ENCODE data around the genes EARS2, PLK1 and ERN2.

- RRBS, result no CpG with 5 or more reads among the region's 5 CpGs
Measured at GRCh38 chr16:23105399-23105817, 43.8 kb downstream of the USP31 start.

DNA sequence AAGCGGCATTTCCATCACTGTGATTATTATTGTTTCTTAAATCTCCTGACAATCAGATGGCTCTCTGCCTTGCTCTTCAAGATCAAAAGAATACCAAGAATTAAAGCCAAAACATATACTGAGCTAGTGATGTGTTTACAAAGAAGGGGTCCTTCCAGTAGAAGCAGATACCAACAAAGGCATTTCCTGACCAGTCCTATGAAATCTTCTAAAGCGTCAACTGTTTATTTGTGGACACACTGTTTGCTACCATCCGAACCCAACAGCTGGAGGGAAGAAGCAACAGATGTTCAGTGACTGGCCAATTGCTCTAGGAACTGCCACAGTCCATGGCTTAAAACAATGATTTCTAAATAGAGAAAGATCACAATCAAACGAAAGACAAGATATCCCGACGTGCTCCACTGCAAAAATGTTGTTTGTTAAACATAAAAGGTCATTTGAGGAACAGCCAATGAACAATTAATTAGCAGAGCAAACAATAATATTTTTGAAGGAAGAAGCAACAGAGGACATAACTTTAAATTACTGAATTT, 17.4 kb downstream of the USP31 start:
- RRBS, result no CpG with 5 or more reads among the region's 6 CpGs

DNA sequence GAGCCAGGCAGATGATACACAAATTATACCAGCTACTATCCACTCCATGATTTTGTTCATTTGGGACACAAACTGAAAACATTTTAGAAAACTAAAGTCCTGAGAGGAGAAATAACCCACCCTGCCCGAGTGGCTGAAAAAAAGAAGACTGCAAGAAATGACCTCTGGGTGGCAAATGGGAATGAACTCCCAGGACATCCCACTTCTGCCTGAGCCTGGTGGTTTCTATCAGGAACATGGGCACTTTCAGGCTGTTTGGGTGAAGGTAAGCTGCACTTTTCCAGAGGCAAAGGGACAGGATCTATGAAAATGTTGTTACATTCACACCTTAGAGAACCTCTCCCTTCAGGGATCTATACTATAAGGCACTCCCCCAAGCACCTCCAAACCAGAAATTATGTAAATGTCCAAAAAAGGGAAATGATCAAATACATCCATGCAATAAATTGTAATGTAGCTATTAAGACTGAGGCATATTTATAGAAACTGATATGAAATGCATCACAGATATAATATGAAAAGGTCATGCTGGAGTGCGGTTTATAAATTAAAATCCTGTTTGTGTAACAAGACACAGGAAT, 23.2 kb upstream of the COG7 start:
- RRBS, result no CpG with 5 or more reads among the region's 2 CpGs

DNA sequence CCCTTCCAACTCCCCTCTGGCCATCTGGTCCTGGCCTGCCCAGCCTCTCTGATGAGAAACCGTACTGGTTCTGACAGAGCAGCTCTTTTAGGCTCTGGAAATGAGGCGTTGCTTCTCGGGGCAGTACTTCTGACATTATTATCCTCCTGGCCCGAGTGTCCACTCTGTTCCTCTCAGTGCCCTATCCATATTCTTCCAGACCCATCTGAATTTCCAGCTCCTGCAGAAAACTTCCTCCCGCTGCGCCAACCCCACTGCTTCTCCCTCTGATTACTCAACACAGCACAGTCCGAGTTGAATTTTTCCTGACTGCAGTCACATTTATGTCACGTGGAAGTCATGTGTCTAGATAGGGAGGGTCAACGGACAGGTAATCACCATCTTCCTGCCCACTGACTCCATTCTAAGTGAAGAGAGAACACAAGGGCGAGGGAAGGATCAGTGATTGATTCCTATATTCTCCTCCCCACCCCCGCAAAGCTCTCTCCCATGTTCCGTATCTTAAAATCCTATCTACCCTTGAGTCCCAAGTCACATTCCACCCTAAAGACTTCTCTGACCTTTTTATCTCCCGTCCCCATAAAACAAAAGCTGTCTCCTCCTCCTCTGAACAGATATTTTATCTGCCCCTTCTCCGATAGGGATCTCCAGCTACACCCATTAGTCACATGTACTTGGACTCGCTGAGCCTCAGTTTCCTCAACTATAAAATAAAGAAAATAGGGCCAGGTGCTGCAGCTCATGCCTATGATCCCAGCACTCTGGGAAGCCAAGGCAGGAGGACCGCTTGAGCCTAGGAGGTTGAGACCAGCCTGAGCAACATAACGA, 13.0 kb downstream of the GGA2 start:
- RRBS, result no CpG with 5 or more reads among the region's 17 CpGs

DNA sequence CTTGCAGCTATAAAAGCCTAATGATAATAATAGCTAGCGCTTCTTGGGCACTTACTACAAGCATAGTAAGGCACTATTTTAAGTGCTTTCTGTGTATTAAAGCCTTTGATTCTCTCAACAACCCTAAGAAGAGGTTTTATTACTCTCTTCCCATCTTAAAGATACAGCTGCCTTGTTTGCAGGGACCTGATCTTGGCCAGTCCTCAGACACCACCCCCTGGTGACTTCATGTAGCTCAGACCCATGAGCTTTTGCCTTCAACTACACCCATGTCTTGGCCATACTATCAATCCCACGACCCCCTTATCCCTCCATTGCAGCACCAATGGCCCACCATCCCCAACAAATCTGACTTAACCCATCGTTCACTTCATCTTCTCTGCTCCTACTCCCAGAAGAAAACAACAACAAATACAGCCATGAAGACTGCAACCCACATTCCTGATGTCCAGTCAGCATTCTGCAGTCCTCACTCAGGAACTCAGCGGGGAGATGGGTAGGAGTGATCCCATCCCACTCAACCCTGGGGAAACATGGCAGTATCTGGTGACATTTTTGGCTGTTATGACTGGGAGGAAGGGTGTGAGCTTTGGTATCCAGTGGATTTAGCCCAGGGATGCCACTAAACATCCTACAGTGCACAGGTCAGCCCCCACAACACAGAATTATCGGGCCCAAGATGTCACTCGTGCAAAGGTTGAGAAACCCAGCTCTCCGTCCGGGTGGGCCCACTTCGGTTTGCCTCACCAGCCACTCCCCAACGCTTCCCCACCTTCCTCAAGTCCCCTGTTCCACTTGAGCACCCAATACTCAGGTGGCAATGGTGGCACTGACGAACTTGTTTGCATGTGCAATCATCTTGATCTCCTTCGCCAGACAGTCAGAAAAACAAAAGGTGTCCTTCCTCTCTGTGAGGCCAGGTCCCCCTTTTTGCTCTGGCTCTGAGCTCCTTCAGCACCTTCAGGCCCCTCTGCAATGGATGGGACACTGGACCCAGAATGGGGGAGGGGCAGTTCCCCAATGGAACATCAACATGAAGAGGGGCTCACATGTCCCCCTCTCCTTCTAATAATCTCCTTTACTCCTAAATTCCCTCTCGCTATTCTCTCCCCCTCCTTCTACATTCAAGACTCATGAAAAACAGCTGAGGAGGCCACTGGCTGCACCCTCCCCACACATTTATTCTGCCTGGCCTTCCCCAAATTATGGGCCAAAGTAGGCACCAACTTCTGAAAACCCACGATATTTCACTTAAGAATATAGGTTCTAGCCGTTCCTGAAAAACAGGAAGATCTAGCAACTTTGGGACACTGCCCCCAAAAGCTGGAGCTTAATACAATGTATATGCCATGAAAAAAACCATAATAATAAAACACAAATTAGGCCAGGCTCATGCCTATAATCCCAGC, 3.8 kb downstream of the GGA2 start:
- RRBS, result no CpG with 5 or more reads among the region's 15 CpGs

DNA sequence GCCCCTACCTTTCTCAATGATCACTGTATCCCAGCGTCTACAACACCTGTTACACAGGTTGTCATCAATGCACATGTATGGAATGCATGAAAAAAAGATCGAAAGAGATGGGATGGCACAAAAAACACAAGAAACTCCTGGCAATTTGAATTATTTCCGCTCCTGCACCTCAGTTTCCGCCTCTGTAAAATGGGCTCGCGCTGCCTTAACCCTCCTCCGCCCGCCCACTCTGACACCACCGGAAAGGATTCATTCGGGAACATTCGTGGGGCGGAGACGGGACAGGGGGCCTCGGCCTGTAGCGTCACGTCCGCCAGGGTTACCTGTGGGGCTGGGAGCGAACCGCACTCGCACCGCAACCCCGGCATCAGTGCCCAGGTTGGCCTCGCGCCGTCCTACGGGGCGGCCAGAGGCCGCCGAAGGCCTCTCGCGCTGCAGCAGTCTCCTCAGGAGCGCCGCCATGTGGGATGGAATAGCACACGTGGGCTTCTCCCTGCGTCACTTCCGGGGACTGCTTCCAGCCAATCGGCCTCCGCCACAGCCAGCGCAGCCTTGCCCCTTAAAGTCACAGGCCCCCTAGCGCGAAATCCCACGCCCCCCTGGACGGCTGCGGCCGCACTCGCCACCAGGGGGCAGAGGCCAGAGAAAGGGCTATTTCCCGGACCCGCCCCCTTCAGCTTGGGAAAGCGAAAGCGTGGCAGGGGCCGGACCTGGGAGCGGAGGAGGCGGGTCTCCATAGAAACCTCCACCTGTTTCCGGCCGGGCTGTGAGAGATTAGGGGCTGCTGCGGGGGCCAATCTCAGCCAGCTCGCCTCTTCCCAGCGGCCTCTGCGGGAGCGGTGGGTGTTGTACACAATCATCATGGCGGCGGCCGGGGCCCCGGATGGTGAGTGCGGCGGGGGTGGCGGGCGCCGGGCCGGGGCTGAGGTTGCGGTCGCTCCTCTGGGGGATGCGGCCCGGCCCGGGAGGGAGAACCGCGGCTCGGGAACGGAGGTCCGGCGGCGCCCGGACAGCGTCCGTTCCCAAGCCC, at the start of gene EARS2:
TSS of gene EARS2 (minus strand) at position 469 of the 1,030 bp plus-strand sequence.
- RRBS, result 2% methylated on average over 5 of the region's 85 CpGs

- RRBS, result no CpG with 5 or more reads among the region's 10 CpGs
Measured at GRCh38 chr16:23570664-23571676, 13.4 kb downstream of the UBFD1 start.

- RRBS, result no CpG with 5 or more reads among the region's 9 CpGs
Measured at GRCh38 chr16:23596894-23597515, 889 bp upstream of the NDUFAB1 start.

DNA sequence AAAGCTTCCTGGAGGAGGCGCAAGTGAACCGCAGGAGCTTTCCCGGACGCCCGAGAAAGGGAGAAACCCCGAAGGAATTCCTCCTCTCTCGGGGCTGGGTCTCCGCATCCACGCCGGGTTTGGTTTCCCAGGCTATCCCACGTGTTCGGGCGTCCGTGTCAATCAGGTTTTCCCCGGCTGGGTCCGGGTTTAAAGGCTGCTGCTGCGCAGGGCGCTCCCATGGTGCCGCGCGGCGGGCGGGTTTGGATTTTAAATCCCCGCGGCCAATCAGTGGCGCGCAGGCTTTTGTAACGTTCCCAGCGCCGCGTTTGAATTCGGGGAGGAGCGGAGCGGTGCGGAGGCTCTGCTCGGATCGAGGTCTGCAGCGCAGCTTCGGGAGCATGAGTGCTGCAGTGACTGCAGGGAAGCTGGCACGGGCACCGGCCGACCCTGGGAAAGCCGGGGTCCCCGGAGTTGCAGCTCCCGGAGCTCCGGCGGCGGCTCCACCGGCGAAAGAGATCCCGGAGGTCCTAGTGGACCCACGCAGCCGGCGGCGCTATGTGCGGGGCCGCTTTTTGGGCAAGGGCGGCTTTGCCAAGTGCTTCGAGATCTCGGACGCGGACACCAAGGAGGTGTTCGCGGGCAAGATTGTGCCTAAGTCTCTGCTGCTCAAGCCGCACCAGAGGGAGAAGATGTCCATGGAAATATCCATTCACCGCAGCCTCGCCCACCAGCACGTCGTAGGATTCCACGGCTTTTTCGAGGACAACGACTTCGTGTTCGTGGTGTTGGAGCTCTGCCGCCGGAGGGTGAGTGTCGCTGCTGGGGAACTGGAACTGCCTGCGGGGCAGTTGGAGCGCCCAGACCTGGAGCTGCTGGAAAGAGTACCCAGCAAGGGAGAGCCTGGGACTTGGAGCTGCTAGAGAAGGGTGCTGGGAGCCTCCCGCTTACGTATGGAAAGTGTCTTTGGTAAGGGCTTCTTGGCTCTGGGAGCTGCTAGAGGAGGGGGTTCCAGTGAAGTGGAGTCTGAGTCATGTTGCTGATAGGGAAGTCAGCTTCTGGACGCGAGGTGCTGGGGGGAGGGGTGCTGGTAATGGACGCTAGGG, at the start of gene PLK1:
TSS of gene PLK1 (plus strand) at position 337 of the 1,085 bp plus-strand sequence.
- RRBS, result 2% methylated on average over 13 of the region's 84 CpGs

DNA sequence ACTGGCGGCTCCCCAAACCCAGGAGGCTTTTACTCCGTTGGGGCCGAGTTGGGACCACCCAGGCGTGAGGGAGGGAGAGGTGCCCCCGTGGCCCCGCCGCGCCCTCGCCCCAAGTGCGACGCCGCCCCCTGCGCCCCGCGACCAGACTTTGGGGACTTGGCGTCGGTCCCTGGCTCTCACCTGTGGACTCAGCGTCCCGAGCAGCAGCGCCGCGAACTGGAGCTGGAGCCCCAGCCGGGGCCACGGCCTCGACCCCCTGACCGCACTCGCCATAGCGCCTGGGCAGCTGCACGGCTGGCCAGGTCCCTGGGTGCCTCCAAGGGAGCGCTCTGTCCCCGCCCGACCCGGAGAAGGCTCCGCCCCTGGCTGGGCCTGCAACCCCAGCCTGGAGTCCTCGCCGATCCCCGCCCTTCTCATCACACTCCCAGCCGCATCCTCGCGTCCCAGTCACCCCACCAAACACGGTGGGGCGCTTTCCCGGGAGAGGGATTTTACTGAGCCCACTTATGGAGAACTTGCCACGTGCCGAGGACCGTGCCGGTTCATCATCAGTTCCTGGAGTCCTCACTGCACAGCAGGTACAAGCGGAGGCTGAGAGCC, at the start of gene ERN2:
TSS of gene ERN2 (minus strand) at position 308 of the 600 bp plus-strand sequence.
- RRBS, result 4% methylated on average over 10 of the region's 48 CpGs

- RRBS, result 30% methylated on average over 4 of the region's 11 CpGs
Measured at GRCh38 chr16:23837626-23838167, 1.9 kb downstream of the PRKCB start.

- RRBS, result no CpG with 5 or more reads among the region's 10 CpGs
Measured at GRCh38 chr16:24255310-24255687, 836 bp upstream of the CACNG3 start.

DNA sequence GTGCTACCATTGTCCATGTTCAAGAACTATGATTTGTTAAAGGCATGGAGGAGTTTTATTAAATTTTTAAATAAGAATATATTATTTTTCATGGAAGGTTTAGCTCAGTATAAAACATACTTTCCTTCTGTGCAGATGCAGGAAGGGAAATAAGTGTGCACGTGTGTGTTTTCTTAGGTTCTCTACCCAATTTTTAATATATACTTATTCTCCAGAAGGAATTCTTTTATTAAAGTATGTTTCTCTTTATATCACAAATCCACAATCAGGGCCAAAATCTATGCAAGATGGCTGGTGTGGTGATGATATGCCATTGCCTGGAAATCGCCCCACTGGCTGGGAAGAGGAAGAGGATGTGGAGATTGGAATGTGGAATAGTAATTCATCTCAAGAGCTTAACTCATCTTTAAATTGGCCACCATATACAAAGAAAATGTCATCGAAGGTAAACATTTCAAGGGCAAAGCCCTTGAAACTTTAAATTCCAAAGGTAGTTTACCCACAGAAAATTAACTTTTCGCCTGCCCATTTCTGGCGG, 51.4 kb upstream of the SLC5A11 start:
- RRBS, result no CpG with 5 or more reads among the region's 5 CpGs

- RRBS, result no CpG with 5 or more reads among the region's 11 CpGs
Measured at GRCh38 chr16:24802129-24803112, 43.3 kb upstream of the SLC5A11 start.

DNA sequence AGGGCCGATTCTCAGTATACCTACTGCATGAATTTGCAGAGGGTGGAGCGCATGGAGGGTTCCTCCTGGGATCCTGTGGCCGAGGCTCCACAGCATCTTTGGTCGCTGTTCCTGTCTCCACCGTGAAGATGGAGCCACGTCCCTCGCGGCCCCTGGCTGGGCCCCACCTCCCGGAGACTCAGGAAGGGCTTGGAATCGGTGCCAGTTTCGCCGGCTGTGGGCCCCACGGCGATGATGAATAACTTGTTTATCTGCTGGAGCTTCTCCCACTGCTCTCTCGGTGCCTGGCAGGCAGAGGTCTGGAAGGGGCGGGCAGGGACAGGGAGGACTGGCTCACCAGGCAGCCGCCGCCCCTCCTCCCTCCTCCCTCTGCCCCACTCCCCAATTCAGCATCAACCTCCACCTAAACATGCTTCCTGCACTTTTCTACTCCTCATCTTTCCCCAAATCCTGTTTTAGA, 8.1 kb downstream of the SLC5A11 start:
- RRBS, result no CpG with 5 or more reads among the region's 18 CpGs

GRCh38 chr16:24958020-24959196, 56.8 kb downstream of the ARHGAP17 start:
- RRBS, result no CpG with 5 or more reads among the region's 16 CpGs

GRCh38 chr16:24970417-24970875, 44.7 kb downstream of the ARHGAP17 start:
- RRBS, result no CpG with 5 or more reads among the region's 1 CpG

DNA sequence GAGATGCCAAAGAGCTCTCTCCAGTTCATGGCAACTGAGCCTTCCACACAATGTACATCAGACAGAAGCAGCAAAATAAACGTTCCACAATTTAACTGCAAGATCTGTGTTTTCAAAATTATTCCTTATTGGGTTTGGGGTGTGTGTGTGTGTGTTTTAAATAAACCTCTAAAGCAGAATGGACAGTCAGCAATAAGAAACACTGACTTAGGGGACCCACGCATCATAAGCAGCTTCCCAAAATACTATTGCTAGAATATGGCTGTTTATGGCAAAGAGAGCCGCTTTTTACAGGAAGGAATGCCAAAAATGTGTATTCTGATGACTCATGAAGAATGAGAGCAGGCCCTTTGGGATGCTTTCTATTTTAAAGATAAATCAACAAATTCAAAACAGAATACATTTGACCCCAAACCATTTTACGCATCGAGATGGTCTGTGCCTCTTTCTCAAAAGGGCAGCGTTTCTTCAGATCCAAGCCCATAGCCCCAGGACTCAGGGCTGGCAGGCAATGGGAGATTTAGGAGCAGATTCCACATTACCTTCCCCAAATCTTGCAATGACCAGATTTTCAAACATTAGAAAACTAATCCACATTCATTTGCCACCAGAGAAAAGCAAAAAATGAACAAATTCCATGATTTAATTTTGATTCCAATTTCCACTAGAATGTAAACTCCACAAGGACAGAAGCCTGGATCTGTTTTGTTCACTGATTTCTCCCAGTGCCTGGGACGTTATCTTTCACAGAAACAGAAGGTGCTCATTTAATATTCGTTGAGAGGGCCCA, 37.4 kb downstream of the ARHGAP17 start:
- RRBS, result no CpG with 5 or more reads among the region's 8 CpGs

GRCh38 chr16:24997782-24998576, 17.2 kb downstream of the ARHGAP17 start:
- RRBS, result no CpG with 5 or more reads among the region's 16 CpGs

DNA sequence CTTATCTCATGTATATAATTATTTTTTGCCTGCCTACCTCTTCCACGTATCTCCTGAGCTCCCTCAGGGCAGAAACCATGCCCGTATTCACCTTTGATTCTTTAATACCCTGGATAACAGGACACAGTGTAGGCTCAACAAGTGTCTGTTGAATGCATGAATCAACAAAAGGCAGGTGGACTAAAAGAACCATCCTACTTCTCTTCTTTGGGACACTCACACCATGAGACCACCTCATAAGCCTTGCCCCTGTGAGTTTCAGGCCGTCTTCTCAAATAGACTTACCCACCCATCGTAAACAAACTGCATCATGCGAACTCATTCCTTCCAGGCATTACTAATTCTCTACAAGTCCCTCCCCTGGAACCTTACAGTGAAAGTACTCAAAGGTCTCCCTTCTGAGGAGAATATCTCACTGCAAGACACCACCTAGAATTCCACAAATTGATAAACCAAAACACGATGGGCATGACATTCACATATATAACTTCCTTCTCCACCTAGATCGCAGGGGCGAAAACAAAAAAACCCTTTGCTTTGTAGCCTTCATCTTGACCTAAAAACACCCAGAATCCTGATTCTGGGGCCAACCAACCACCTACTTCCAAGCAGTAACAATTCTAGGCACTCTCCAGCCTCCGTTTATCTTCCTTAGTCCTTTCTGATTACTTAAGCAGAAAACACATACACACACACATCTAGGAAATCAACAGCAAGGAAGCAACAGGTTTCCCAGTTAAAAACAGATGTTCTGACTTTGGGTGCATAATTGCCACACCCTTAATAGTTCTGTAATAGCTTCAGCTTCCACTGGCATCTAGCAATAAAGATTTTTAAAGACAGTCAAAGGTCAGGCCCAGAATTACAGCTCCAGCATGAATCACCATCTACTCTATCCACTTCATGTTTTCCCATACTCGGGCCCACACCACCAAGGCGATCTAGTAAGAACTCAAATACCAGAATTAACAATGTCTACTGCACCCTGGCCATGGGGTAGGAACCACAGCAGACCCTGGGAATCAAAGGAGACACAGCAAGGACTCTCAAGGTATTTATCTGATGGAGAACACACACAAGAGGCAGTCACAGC, 2.8 kb downstream of the ARHGAP17 start:
- RRBS, result no CpG with 5 or more reads among the region's 11 CpGs

Data from non-pigmented ciliary epithelial cell (primary cell).